Cardiac septum (tissue), 1 donor: ENCODE results near the genes CDYL2 and GCSH.

GRCh38 chr16:80804488-80804784 lies at the start of gene CDYL2:
Gene CDYL2, minus strand, starts transcription at chr16:80804598.
- PRO-cap = bidirectional peak, plus-strand start at chr16:80804690, minus-strand start at chr16:80804598

GRCh38 chr16:80932752-80933398 lies 73.8 kb downstream of the CMC2 start:
- PRO-cap = unidirectional peak, minus-strand start at chr16:80932899

GRCh38 chr16:81004564-81005090 lies 2.1 kb downstream of the CMC2 start:
- PRO-cap = no peak

- PRO-cap = no peak
Measured at GRCh38 chr16:81045532-81046167, 10.0 kb downstream of the ATMIN start.

- PRO-cap = no peak
Measured at GRCh38 chr16:81061162-81061726, 15.8 kb downstream of the C16orf46 start.

- PRO-cap = bidirectional peak, plus-strand start at chr16:81096651, minus-strand start at chr16:81096352
Measured at GRCh38 chr16:81095587-81096764, at the start of gene GCSH. Gene GCSH, minus strand, starts transcription at chr16:81096395.

DNA sequence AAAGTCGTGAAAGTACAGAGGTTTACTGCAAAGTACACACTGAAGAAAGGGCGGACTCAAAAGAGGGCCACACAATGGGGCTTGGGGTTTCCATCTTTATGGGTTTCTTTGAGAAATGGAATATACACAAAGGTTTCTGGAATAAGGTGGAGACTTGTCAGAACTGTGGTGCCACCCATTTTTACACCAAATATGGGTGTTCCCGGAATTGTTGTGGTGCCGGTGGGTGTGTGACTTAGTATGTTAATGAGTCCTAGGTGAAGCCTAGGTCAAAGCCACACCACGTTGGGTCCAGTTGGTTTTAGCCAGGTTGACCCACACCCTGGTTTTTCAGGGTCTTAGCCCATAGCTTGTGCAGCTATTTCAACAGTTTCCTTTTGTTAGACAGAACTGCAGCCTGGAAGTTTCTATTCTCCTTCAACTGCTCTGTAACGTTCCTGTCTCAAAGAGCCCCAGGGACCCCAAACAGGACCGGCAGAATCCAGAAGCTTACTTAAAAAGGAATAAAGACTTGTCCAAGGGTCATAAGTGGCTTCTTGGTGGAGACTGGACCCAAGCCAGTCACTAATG lies 655 bp upstream of the GCSH start:
- PRO-cap = no peak

GRCh38 chr16:81377243-81378173 lies 62.7 kb downstream of the GAN start:
- PRO-cap = no peak

- PRO-cap = no peak
Measured at GRCh38 chr16:81442495-81443431, 1.8 kb upstream of the CMIP start.

DNA sequence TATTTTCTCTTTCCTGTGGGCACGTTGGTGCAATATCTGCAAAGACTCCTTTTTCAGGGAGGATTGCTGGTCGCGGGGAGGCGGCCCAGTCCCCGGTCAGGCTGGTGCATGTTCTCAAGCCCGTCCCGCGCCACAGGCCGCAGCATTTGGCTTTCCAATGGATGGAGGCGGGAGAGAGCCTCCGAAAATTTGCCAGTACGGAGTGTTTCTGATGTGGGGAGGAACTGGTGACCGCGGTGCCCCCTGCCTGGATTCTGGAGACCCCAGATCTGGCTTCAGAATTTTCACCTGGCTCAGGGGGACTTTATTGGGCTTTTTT lies 2.3 kb downstream of the CMIP start:
- PRO-cap = no peak

DNA sequence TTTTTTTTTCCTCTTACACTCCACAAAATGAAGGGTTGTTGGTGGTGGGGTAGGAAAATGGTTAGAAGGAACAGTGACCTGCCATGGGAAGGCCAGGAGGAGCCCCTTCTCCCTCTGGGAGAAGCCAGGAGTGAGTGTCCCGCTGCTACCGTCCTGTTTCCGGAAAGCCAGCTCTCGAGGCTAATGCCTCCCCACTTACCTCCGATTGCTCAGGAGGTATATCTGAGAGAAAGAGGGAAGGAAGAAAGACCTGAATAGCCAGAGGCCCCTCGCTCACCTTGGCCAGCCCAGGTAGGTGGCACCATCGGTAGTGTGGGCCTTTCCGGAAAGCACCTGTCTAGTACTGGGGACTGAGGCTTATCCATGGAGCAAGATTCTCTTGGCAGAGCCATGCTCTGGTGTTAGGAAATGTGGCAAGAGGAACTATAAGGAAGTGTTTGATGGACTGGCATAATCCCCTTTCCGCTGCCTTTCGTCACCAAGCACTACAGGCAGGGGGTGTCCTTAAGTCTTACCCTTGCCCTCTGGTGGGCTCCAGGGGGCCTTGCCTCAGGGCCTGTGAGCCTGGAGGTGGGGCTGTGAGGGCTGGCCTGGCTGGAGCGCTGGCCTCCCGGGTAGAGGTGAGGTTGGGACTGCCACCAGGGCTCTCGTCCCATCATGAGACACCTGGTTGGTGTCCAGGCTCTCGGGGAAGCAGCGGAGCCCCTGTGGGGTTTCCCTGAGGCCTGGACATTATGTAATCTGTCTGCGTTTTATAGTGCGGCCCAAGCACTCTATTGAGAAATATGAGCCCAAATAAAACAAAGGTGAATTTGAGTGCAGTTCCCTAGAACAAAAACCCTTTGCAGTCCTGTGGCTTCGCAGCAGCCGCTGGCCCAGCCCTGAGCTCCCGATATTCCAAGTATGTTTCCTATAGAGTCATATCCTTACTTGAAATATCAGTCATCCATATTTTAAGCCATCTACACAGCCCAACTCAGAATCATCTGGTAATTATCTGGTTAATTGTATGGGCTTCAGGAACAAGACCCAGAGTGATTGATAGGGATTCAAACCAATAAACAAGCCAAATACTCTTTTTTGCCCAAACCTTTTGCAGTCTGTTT lies 3.0 kb downstream of the CMIP start:
- PRO-cap = no peak

- PRO-cap = no peak
Measured at GRCh38 chr16:81495627-81496622, 51.3 kb downstream of the CMIP start.

- PRO-cap = no peak
Measured at GRCh38 chr16:81499313-81500447, 55.1 kb downstream of the CMIP start.

GRCh38 chr16:81533798-81534556 lies 89.4 kb downstream of the CMIP start:
- PRO-cap = no peak

DNA sequence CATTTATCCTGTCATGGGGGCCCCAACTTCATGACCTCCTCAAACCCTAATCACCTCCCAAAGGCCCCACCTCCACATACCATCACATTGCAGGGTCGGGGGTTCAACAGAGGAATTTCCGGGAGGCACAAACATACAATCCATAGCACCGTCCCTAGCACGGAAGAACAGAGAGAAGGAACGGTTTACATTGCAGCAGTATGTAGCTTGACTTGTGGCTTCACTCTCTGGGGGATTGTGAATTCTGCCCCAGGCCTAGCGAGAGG lies 98.1 kb downstream of the CMIP start:
- PRO-cap = no peak

GRCh38 chr16:81552897-81553564 lies 108.4 kb downstream of the CMIP start:
- PRO-cap = no peak

GRCh38 chr16:81583915-81584226 lies 139.3 kb downstream of the CMIP start:
- PRO-cap = no peak

GRCh38 chr16:81632581-81633741 lies 146.1 kb upstream of the PLCG2 start:
- PRO-cap = no peak

DNA sequence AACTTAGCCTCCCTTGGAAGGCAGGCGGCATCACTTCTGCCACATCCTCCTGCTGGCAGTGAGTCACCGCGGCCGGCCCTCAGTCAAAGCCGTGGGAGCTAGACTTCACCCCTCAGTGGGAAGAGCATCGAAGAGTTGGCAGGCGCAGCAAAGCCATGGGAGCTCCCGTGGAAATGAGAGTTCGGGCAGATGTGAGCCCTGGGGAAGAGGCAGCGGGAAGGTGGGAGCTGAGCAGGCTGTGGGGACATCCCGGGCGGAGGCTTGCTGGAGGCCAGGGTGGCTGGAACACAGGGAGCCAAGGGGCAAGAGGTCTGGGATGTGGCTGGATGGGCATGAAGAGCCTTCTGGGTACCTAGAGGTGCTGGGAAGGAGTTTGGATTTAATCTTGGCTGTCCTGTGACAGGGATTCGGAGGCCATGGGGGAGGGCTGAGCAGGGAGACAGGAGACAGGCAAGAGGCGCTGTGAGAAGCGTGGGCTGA lies 78.6 kb upstream of the PLCG2 start:
- PRO-cap = no peak

DNA sequence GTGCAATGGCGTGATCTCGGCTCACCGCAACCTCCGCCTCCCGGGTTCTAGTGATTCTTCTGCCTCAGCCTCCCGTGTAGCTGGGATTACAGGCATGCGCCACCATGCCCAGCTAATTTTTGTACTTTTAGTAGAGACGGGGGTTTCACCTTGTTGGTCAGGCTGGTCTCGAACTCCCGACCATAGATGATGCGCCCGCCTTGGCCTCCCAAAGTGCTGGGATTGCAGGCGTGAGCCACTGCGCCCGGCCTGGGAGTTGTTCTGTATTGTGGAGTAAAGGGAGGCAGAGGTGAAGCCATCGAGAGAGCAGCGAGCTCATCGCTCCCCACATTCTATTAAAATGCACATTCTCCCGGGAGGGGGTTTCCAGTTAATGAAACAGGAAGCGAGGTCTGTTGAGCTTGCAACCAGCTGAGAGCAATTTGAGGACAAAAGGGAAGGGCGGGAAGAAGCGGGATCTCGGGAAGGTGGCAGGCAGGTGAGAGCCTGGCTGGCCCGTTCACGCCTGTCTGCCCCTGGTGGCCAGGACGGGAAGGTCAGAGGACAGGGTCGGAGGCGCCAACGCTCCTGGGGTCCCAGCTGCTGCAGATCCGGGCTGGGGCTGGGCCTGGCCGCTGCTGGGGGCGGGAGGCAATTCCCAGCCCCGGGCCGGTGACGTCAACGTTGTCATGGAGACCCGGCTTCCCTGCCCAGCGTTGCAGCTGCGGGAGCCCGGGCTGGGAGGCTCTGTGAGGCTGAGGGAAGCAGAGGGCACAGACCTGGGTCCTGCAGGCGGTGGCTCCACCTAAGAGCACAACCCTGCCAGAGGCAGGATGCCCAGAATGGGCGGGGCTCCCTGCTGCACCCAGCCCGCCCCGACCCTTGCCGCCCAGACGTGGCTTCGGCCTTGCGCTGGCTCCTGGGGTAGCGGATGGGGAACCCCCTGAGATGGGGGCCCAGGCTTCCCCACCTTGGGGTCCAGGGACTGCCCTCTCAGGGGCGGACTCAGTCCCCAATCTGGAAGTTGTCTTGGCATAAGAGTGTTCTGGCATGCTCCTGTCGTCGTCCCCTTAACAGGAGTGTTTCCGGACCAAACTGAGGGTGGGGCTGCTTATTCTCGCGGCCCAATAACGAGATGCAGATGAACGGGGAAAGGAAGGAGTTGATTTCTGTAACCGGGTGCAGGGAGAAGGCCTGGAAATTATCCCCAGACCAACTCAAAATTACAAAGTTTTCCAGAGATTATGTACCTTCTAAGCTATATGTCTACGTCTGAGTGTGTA lies 48.7 kb upstream of the PLCG2 start:
- PRO-cap = bidirectional peak, plus-strand start at position 729 of the sequence, minus-strand start at position 603 of the sequence